ENCODE results near the gene AFAP1.

- PRO-cap, result no peak
These were observed 23.5 kb upstream of the TBC1D14 start for GRCh38 chr4:6885858-6886738.

GRCh38 chr4:6893509-6894121 is 16.0 kb upstream of the TBC1D14 start:
- PRO-cap, result no peak

- PRO-cap, result no peak
These were observed 888 bp downstream of the TBC1D14 start for GRCh38 chr4:6910484-6910943.

DNA sequence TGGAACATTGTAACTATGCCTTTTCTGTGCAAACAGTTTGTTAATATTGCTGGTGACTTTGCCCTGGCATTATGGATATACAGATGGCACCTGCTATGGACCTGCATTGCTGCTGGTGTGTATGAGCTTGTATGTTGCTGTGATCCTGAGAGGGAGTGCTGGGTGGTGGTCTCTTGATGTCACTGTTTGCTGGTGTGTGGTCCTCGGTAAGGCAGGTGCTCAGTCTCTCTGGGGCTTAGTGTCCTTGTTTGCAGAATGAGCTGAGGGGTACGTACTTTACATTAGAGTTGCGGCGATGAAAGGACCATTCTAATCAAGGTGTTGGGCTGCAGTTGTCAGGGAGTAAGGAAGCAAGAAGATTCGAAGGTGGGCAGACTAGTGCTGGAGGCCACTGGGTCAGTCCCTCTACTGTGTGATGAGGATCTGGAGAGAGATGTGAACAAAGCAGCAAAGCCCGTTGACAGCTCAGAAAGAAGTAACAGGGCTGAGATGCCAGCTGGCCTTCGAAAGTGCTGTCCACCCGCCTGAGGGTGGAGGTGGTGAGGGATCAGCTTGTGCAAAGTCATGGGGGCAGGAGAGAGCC is 19.4 kb downstream of the TBC1D14 start:
- PRO-cap, result no peak

DNA sequence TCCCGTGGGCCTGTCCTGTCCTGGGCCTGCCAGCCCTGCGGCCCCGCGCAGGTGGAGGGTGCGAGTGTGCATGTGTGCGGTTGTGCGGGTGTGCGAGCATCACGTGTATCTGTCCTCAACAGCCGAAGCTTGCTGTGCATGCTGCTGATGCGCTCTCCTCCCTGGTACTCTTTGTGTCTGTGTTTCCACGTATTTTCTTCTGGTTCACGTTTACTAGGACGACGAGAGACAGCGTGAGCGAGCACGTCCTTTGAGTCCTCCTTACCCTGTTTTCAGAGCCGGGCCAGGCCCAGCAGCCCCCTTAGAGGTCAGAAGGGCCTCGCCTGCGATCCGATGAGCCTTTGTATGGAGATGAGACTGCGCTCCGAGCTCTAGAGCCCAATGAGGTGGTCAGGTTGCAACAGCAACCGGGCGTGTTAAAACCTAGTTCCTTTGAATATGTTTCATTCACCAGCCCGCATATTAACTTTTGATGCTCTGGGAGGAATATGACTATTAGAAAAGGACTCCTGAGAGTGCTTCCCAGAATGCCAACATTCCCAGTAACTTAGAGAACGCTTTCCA is 55.3 kb downstream of the CCDC96 start:
- PRO-cap, result no peak

DNA sequence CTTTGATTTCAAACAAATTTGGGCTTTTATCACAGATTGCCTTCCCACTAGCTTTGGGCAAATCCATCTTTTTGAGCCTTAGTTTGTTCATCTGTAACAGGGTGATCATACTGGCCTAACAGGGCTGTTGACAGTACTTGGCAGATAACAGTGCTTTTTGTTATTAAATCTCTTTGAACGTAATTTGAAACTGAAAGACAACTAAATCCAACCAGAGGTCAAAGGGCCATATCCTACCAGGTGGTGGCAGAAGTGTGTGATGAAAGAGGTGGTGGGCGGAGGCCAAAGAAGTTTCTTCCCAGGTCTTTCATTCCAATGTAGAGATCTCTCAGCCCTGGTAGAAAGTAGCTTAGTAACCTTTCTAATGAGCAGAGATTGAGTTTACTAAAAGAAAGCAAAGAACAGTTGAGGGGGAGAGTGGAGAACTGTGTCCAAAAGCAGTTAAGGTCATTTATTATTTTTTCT is 34.8 kb downstream of the CCDC96 start:
- PRO-cap, result no peak

DNA sequence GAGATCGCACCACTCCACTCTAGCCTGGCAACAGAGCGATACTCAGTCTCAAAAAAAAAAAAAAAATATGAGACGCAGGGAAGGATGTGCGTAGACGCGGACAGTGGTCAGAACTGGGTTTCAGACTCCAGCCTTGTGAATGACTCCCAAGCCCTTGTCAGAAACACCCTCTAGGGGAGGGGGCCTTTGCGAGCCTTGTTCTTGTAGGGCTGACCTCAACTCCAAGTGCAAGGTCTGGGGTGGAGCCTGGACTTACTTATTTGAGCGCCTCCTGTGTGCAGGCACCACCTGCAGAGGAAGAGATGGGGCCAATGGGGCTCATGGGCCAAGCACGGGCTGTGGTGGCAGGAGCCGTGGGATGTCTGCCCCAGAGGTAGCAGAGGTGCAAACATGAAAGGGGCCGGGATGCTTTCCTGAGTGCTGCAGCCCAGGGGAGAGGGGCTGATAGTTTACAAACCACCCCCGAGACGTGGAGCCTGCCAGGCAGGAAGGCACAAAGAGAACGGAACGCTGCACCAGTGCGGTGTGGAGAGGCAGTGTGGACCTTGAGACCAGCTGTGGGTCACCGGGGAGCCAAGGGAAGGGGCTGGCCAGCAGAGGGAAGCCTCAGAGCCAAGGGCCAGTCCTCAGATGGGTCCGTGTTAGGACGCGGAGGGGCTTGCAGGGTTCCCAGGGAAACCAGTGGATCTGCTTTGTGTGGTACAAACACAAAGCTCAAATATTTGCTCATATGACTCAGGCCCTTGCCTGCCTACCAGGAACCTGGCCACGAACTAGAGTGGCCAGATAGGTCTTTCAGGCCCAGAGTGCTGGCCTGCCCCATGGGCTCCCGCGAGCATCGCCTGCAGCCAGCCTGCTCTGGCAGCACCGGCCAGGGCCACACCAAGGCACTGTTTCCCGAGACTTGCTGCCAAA is 8.4 kb downstream of the CCDC96 start:
- PRO-cap, result no peak

DNA sequence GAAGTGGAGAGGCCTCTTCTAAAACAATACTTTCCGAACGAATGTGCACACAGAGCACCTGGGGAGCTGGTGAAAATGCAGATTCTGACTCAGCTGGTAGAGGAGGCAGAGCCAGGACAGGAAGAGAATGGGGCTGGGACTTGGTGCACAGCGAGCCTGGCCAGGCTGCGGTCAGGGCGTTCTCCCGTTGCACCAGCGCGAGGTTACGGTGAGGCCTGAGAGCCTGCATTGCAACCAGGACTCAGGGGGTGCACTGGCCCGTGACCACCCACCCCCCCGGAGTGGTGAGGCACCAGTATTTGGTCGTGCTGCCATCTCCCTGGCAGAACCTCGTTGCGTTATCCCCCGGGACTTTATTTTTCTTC is 2.7 kb downstream of the TADA2B start:
- PRO-cap, result no peak

- PRO-cap, result no peak
These were observed 36.9 kb upstream of the SORCS2 start for GRCh38 chr4:7155225-7156039.

DNA sequence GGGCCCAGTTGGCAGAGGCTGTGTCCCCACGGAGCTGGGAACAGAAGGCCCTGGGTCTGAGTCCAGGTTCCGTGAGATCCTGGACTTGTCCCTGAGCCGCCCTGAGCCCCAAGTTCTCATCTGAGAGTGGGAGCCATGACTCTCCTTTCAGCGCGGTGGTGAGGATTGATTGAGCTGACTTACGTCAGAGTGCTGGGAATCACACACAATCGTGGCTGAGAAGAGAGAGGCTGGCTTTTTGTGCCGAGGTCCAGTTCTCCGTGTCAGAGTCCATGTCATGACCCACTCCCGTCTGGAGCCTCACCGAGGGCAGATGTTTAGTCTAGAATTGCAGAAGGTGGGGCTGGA is 97.9 kb downstream of the PSAPL1 start:
- PRO-cap, result no peak

DNA sequence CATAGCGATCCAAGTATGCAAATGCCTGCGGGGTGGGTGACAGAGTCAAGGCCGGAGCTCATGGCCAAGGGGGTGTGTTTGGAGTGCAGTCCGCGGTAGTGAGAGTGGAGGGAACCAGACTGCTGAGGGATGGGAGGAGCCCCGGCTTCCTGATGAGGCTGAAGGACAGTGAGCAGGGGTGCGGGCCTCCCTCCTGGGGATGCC is 45.1 kb downstream of the PSAPL1 start:
- PRO-cap, result no peak

GRCh38 chr4:7746769-7747448 is 192.8 kb downstream of the AFAP1 start:
- PRO-cap, result no peak

- PRO-cap, result no peak
These were observed 185.9 kb downstream of the AFAP1 start for GRCh38 chr4:7753701-7754174.

DNA sequence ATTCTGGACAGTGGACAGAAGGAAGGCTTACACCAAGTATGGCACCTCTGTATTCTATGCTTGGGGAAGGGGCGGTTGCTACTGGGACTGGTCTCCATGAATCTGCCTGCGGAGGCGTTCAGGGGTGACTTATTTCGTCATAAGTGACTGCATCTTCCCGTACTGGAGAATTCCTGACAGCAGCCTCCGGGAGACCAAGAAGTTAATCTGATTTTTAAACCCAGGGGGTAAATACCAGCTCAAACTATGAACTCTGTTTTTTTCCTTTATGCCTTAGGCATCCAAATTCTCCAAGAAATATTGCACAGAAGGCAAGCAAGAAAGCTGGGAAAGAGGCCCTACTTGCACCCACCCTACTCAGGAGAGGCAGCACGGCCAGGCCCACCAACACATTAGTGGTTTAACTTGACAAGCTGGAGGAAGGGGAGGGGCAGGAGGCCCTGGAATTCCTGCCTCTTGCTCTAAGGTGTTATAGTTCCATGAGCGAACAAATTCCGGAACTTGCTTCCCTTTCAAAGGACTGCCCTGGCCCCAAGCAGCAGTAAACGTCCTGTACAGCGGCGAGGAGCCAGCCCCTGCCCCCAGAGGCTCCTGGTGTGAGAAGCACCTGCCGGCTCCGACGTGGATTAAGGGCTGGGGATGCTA is 177.2 kb downstream of the AFAP1 start:
- PRO-cap, result no peak

GRCh38 chr4:7885699-7886095 is 54.0 kb downstream of the AFAP1 start:
- PRO-cap, result no peak

DNA sequence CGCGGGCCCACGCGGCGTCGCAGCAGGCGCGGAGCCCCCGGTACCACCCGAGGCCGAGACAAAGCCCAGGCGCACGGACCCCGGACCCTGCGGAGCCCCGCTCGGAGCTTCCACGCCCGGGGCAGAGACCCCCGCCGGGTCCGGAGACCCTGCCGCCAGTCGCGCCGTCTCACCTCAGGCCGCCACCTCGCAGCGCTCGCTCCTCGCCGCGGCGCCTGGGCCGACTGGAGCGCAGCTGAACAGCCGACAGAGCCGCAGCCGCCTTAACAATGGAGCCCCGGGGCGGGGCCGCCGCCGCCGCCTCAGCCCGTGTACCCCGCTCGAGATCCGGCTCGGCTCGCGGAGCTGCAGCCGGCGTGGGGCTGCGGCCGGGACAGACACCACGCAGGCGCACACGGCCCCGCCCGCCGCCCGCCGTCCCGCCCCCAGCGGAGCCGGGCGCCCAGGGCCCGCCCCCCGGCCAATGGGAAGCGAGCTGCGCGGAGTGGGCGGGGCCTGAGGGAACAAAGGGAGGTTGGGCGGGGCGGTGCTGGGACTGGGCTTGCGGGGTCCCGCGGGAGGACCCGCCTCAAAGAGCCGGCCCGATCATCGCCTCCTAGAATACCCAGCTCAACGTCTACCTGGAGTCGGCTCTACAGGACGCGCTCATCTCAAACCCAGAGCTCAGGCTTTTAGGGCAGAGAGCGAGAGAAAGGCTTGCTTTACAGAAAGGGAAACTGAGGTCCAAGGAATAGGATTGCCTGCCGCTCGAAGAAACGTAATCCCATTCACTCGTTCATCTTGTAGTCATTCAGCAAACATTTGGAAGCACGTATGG is at the start of gene AFAP1:
Gene AFAP1, minus strand, starts transcription at position 379 of the 817 bp plus-strand sequence.
- PRO-cap, result bidirectional peak, plus-strand start at position 506 of the sequence, minus-strand start at position 237 of the sequence

- PRO-cap, result no peak
These were observed 26.2 kb upstream of the AFAP1 start for GRCh38 chr4:7965712-7966477.

GRCh38 chr4:8101015-8101404 is 57.6 kb downstream of the ABLIM2 start:
- PRO-cap, result no peak

GRCh38 chr4:8112481-8113187 is 46.0 kb downstream of the ABLIM2 start:
- PRO-cap, result no peak

GRCh38 chr4:8125508-8126336 is 32.9 kb downstream of the ABLIM2 start:
- PRO-cap, result no peak